ENCODE results near the genes DDR1, GTF2H4, MUC22, PSORS1C1 and TCF19.

- PRO-cap = no peak
- RAMPAGE, long total RNA = no peak
- RRBS = no CpG with 5 or more reads among the region's 11 CpGs
Observed at GRCh38 chr6:30881692-30882340, 2.5 kb upstream of the DDR1 start.

GRCh38 chr6:30883655-30884743 lies at the start of gene DDR1:
TSS of gene DDR1 (plus strand) at chr6:30884519.
- PRO-cap = no peak
- RAMPAGE, long total RNA = no peak
- RRBS = 3% methylated on average over 27 of the region's 92 CpGs

GRCh38 chr6:30890212-30890773 lies 6.0 kb downstream of the DDR1 start:
- PRO-cap = no peak
- RAMPAGE, long total RNA = no peak
- RRBS = no CpG with 5 or more reads among the region's 8 CpGs

DNA sequence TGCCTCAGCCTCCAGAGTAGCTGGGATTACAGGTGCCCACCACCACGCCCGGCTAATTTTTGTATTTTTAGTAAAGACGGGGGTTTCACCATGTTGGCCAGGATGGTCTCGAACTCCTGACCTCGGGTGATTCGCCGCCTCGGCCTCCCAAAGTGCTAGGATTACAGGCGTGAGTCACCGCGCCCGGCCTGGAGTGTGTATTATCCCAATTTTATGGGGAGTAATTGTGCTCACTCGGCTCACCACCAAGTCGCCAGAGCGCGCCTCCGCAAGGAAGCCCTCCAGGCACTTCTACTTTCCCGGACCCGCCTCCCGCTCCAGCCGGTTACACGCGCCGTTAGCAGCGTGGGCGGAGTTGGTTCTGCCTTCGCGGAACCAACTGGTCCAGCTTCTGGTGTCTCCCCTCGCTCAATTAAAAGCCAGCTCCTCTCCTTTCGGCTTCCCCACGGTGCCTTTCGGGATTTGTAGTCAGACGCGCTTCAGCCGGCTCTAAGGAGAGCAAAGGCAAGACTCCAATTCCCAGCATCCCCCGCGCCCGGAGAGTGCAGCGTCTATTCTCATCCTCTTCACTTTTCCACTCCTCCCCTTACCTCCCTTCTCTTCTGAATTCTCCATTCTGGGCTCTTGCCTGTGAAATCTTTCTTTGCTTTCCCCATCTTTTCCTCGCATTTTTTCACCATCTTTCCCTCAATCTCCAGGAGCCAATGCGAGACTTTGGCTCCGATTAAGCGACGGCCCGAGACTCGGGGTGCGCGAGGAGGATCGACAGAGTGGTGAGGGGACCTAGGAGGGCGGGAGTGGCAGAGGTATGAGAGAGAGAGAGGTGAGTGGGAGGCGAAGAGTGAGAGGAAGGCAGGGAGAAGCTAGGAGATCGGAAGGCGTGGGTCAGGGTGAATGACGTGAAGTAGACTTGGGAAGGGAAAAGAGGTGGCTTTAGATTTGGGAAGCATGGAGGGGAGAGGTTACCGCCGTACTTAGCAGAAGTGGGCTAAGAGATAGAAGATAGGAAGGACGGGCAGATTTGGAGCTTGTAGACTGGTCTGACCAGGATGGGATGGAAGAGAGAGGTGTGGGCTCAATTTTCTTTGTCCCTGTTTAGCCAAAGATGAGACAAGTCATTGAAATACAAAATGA lies at the start of gene GTF2H4:
GTF2H4 (plus strand) TSS at position 577 of the 1,134 bp plus-strand sequence.
- PRO-cap = no peak
- RAMPAGE, long total RNA = no peak
- RRBS = 1% methylated on average over 7 of the region's 57 CpGs

DNA sequence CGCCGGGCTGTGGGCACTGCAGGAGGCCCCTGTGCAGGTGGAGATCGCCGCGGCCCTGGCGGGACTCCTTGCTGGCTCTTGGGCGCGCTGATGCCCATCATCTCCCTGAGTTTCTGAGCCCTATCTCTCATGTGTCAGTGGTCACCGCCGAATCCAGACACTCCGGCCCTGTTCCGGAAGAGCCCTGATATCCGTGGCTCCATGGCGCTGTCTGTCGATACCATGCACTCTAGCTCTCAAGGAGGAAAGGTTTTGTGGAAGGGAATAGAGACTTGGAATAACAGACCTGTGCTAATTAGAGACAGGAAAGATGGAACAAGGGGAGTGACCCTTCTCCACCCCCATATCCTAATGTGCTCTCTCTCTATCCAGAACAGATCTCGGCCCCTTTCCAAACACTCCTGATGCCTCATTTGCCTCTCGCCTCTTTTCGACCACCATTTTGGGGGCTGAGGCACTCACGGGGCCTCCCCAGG lies 433 bp downstream of the VARS2 start:
- PRO-cap = no peak
- RAMPAGE, long total RNA = no peak
- RRBS = 2% methylated on average over 2 of the region's 19 CpGs

GRCh38 chr6:30955295-30956272 lies 14.8 kb downstream of the MUCL3 start:
- PRO-cap = bidirectional peak, plus-strand start at chr6:30955800, minus-strand start at chr6:30955749
- RAMPAGE, long total RNA = no peak
- RRBS = 3% methylated on average over 12 of the region's 51 CpGs

DNA sequence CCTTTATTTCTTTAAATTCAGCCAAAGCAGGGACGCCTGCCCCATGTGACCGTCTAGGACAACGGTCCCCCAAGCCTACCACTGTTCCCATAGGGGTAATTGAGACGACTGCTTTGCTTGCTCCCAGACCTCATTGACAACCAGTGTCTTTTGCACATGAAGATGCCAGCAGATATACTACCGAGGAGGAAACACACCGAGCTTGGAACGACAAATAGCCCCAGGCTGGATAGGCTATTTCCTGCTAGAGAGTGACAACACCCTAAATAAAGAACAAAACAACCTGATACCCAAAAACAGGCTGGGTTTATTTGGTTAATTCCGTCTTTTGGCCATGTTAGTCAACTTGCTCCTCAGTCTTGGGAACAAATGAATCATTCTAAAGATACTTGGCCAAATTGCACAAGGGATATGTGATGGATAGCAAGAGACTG lies 11.6 kb upstream of the MUC22 start:
- PRO-cap = no peak
- RAMPAGE, long total RNA = no peak
- RRBS = no CpG with 5 or more reads among the region's 8 CpGs

DNA sequence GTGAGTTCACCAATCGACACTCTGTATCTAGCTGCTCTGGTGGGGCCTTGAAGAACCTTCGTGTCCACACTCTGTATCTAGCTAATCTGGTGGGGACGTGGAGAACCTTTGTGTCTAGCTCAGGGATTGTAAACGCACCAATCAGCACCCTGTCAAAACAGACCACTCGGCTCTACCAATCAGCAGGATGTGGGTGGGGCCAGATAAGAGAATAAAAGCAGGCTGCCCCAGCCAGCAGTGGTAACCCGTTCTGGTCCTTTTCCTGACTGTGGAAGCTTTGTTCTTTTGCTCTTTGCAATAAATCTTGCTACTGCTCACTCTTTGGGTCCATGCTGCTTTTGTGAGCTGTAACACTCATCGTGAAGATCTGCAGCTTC lies 9.2 kb upstream of the MUC22 start:
- PRO-cap = no peak
- RAMPAGE, long total RNA = no peak
- RRBS = no CpG with 5 or more reads among the region's 7 CpGs

DNA sequence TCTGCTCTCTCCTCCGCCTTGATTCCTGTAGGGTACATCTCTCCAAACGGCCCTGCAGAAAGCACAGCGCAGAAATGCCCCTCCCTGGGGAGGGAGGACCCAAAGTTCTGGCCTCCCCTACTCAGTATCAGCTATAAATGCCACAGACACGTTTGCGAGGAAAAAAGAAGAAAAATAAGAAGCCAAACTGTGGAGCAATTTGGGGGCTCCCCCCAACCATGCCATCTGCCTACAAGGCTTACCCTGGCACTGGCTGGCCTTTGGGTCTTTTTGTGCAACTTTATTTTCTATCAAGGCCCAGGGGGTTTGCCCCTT lies at the start of gene MUC22:
MUC22 (plus strand) TSS at position 161 of the 315 bp plus-strand sequence.
- PRO-cap = no peak
- RAMPAGE, long total RNA = no peak
- RRBS = no CpG with 5 or more reads among the region's 5 CpGs

GRCh38 chr6:31053914-31054562 lies 43.8 kb downstream of the MUC22 start:
- PRO-cap = no peak
- RAMPAGE, long total RNA = no peak
- RRBS = 58% methylated on average over 5 of the region's 16 CpGs

DNA sequence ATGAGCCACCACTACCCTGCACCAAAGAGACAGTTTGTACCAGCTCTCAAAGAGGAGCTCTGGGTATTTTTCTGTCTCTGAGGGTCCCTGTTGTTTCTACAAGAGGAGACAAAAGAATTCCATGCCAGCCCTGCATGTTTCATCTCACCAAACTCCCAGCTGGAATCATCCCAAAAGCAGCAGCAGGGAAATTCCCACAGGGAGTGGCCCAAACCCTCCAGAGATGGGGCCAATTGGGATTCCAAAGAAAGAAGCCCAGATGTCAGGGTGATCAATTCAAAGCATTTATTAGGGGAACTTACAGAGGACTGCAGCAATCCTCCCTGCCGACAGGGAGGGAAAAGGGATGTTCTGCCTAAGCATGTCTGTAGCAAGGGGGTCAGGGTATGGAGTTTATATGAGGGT lies 47.2 kb downstream of the MUC22 start:
- PRO-cap = no peak
- RAMPAGE, long total RNA = no peak
- RRBS = no CpG with 5 or more reads among the region's 1 CpG

GRCh38 chr6:31072652-31073043 lies 39.7 kb downstream of the C6orf15 start:
- PRO-cap = no peak
- RAMPAGE, long total RNA = no peak
- RRBS = no CpG with 5 or more reads among the region's 4 CpGs

DNA sequence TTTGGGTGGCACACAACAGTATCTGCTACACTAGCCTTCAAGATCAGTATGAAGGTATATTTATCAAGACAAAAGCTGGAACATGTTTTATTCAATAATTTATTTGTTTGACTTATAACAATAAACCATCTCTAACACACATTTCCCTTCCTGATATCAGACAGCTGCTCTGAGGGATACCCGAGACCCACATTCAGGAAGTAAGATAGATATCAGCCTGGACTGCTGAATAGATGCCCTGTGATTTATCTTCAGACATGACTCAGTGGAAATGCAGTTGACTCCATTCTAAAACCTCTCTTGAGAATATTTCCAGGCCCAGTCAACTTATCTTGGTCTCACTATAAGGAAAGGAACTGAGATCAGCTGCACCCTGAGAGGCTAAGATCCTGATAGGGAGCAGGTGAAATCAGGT lies 25.7 kb downstream of the C6orf15 start:
- PRO-cap = no peak
- RAMPAGE, long total RNA = no peak
- RRBS = no CpG with 5 or more reads among the region's 1 CpG

- PRO-cap = no peak
- RAMPAGE, long total RNA = no peak
- RRBS = no CpG with 5 or more reads among the region's 14 CpGs
Observed at GRCh38 chr6:31087418-31088120, 24.8 kb downstream of the C6orf15 start.

DNA sequence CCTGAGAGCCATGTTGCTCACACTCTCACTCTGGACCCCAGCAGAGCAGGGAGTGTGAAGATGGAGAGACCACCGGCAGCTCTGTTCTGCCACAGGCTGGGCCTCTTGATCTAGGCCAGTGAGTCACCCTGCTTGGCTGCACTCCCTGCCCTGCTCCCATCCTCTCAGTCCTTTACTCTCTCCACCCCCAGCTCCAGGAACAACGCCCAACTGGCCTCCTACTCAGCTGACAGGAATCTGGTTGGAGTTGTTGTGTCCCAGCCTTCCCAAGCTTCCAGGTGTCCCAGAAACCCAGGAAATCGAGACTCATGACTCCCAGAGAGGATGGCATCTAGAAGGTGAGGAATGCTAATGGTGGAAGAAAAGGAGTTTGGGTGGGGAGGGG lies at the start of gene PSORS1C1:
PSORS1C1 (plus strand) TSS at position 247 of the 385 bp plus-strand sequence.
- PRO-cap = no peak
- RAMPAGE, long total RNA = no peak
- RRBS = no CpG with 5 or more reads among the region's 3 CpGs

DNA sequence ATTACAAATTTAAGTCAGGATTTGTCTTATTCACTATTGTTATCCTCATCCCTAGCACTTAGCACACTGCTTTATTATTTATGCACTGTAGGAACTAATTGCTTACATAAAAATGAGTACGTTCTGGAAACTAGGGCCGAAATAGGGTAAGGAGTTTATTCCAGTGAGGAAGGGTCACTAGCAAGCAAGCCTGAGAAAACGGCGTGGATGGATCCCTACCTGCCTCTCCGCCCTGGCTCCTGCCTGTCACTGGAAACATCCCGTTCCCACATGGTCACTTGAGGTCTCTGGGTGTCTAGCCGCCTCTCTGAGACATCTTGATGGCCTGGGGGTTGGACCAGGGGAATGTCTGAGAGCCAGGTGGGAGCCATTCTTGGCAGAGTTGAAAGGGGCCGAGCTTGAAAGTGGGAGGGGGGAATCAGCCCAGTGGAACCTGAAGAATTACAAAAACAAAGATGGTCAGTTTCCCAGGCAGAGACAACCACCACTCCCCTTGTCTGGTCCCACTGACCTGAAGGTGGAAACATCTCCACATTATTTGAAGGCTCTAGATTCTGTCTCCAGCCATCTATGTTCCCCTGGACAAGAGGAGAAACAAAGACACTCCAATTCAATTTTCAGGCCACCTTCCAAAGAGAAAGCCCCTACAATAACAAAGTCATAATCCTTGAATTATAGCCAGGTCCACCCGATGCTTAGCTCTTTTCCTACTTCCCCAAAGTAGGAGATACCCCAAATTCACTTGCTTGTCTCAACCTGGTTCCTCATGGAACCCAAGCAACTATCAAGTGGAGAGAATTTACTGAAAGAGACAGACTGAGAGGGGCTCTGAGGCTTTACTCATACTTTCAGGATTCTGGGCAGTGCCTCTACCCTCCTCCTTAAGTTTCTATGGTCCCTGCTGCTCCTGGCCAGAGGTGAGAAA lies 828 bp downstream of the CCHCR1 start:
- PRO-cap = no peak
- RAMPAGE, long total RNA = no peak
- RRBS = no CpG with 5 or more reads among the region's 9 CpGs

GRCh38 chr6:31157905-31158953 lies at the start of gene TCF19:
TSS of gene TCF19 (plus strand) at chr6:31158589.
- PRO-cap = bidirectional peak, plus-strand start at chr6:31158524, minus-strand start at chr6:31158194
- RAMPAGE, long total RNA = no peak
- RRBS = under 1% methylated on average over 21 of the region's 74 CpGs

DNA sequence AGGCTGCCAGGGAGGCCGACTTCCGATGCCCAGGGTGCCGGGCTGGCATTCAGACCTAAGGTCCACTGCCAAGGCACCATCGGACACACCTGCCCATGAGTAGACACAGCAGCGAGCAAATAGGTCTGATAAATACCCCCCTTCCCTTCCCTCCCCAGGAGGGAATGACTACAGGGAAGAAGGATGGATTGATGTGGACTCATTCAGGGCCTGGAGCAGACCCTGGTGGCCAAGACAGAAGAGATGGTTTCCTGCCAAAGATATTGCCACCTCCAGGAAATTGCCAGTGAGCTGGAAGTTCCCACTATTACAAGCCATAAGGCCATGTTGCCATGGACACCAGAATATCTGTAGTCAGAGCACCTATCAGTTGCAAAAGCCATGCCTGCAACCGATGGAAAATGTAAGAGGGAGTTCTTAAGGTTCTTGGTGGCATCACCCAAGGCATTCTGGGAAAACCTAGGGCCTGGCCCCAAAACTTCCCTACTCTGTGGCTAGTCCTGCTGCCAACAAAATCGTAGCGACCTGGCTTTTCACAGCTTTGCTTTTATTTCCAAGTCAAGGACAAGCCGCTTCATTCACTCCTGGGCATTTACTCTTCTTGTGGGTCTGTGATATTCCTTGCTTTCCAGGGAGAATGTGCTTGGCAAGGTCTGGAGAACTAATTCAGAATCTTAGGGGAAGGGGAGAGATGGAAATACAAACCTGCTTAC lies 4.4 kb downstream of the TCF19 start:
- PRO-cap = no peak
- RAMPAGE, long total RNA = no peak
- RRBS = no CpG with 5 or more reads among the region's 9 CpGs

DNA sequence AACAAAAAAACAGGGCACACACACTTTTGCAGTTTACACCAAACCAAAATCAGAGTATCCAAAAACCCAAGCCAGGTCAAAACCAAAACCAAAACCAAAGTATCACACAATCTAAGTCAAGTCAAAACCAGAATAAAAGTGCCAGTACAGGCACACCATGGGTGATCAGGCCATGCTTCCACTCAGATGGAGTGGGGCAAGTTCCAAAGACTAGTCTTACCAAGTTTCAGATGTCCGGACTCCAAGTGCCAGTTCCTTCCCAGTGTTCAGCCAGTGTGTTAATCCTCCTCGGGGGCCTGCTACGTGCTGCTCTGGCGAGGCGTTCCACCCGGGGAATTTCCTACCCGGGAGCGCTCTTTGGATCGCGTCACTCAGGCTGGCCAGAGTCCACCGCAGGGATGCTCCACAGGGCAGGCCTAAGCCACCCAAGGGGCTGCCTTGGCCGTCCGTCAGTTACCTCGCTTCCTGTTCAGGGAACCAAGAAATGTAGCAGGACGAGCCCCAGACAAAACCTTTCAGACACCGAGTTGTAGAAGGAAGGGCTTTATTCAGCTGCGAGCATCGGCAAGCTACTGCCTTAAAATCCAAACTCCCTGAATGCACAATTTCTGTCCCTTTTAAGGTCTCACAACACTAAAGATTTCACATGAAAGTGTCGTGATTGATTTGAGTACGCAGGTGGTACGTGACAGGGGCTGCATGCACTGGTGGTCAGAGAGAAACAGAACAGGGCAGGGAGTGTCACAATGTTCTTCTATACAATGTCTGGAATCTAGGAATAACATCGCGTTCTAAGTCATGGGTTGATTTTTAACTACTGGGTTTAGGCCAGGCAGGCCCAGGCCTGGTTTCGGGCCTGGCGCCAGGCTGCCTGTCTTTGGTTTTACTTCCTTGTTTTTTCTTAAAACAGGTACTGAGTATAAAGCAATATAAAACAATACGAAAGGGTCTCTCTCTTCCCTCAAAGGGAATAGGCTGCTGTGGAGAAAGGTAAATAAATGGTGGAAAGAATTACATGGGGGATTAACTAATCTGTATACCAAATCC lies 15.6 kb upstream of the POU5F1 start:
- PRO-cap = no peak
- RAMPAGE, long total RNA = no peak
- RRBS = 42% methylated on average over 4 of the region's 26 CpGs

- PRO-cap = no peak
- RAMPAGE, long total RNA = no peak
- RRBS = no CpG with 5 or more reads among the region's 15 CpGs
Observed at GRCh38 chr6:31196128-31196736, 25.8 kb upstream of the POU5F1 start.

Data from lung (tissue), 4 donors.